ENCODE data around the genes SLC37A1, PDE9A and U2AF1.

DNA sequence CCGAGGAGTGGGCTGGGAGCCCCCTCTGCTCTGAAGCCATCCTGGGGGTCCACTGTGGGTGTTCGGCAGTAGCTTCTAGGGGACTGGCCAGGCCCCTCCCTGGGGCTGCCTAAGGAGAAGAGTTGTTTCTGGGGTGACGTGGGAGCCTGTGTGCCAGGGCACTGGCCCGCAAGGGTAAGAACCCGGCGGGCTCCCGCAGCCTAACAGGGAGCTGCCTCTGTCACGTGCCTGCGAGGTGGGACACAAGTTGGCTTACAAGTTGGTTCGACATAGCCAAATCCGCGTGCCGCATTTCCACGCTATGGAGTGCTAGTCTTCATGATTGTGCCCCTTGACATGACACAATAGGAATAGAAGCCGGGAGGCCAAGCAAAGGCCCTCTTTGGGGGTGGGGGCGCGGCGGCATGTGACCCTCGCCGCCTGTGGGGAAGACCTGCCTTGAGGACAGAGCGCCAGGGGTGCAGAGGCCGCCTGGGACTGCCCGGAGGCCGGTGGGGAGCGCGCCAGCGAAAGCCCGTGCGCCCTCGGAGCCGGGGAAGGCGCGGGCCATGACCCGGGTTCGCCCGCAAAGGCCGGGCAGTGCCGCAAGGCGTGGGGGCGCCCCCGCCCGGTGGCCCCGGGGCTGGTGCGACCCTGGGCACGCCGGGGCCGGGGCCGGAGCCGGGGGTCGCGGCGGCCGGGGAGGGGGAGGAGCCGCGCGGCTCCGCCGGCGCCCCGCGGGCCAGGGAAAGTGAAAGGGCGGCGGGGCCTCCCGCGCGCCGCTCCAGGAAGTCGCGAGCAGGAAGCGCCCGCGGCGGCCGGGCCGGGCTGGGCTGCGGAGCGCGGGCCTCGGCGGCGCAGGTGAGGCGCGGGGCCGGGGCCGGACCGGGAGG, at the start of gene SLC37A1:
Gene SLC37A1, plus strand, starts transcription at position 768 of the 872 bp plus-strand sequence.
- PRO-cap, result bidirectional peak, plus-strand start at position 768 of the sequence, minus-strand start at position 765 of the sequence
- RAMPAGE, long total RNA, 4 experiments, result start-site peak on the plus strand in 3 of 4 experiments, centred at positions 789 to 806 of the sequence, 16 to 34 reads per replicate

DNA sequence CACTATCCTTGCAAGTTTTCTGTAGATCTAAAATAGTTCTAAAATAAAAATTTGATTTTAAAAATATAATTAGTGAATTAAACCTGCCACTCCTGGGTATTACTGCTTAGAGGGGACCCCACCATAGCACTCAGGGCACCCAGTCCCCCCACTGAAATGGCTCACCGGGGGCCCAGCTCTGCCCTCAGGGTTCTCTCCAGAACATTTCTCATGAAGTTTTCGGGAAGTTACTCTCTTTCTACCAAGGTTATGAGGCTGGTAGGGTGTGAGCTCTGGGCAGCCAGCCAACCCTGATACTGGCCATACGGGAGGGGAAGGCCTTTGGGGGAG, 13.0 kb upstream of the PDE9A start:
- PRO-cap, result no peak
- RAMPAGE, long total RNA, 4 experiments, result no peak in any of the 4 experiments

- PRO-cap, result unidirectional peak, plus-strand start at chr21:42653779
- RAMPAGE, long total RNA, 4 experiments, result start-site peak on the plus strand in 1 of 4 experiments, at chr21:42653784-42653812 at its widest, 9 reads per replicate
Observed at GRCh38 chr21:42653325-42654104, at the start of gene PDE9A. Gene PDE9A, plus strand, starts transcription at chr21:42653621.

DNA sequence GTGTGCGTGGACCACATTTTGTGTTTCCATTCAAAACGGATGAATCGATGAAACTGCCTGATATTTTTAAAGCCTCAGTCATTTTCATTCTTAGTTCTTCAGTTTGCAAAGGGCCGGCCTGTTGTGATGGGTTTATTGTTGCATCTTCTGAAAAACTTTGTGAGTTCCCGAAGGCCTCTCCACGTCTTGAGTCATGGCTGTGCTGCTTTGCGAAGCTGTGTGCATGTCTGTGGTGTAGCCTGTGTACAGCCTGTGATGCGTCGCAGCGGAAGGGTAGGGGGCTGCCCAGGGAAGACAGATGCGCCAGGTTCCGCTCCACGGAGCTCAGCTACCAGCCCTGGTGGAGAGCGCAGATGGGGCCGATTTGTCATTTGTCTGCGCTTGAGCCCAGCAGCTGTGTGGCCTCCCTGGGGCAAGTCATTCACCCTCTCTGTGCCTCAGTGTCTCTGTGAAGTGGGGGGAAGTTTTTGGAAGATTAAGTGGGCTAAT, 8.2 kb downstream of the PDE9A start:
- PRO-cap, result no peak
- RAMPAGE, long total RNA, 4 experiments, result no peak in any of the 4 experiments

DNA sequence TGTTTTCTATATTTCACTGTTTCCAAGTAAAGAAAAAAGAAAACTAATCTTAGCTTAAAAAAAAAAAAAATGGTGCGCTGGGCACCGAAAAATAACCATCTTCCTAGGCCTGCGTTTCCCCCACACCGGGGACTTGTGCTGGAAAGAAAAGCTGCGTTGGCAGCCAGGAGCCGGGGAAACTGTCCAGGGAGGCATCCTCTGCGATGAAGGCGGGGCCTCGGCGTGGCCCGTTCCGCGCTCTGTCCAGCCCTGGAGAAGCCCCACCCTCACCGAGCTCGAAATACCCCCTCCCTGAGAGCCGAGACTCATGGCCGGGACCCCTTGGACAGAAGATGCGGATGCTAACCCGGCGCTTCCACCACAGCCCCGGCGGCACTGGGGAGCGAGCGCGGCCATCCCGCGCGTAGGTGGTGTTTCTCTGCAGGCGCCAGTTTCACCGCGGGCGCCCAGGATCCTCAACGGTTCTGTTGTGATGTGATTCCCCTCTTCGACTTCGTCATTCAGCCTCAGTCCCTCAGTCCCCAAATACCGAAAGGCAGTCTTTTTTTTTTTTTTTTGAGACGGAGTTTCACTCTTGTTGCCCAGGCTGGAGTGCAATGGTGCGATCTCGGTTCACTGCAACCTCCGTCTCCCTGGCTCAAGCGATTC, 31.6 kb downstream of the PDE9A start:
- PRO-cap, result no peak
- RAMPAGE, long total RNA, 4 experiments, result no peak in any of the 4 experiments

DNA sequence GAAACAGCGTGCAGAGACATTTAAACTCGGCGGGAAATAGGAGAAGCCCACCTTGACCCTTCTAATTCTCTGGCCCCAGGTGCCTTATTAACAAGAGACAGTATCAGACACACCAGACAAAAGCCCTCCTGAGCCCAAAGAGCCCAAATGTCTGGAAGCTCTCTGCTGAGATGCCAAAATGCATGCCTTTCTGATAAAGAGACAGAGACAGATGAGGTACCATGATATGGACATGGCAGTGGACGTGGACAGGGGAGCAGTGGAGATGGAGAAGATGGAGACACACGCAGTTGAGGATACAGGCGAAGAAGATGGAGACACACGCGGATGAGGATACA, 36.2 kb downstream of the PDE9A start:
- PRO-cap, result no peak
- RAMPAGE, long total RNA, 4 experiments, result no peak in any of the 4 experiments

DNA sequence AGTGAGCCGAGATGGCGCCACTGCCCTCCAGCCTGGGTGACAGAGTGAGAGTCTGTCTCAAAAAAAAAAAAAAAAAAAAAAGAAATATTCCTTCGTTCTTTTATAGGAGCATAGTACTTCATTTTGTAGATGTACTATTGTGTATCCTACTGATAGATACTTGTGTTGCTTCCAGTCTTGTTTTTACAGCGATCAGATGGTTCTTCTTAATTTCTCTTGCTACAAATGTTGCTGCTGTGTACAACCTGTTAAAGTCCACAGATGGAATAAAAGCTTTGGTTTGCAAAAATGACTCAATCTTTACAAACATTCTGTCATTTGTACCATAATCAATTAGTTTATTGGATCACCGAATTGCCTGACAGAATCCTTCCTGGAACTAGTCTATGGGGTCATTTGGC, 66.2 kb downstream of the PDE9A start:
- PRO-cap, result no peak
- RAMPAGE, long total RNA, 4 experiments, result no peak in any of the 4 experiments

GRCh38 chr21:42721210-42721568, 67.8 kb downstream of the PDE9A start:
- PRO-cap, result no peak
- RAMPAGE, long total RNA, 4 experiments, result no peak in any of the 4 experiments

- PRO-cap, result no peak
- RAMPAGE, long total RNA, 4 experiments, result no peak in any of the 4 experiments
Observed at GRCh38 chr21:42835700-42836405, 43.5 kb downstream of the WDR4 start.

DNA sequence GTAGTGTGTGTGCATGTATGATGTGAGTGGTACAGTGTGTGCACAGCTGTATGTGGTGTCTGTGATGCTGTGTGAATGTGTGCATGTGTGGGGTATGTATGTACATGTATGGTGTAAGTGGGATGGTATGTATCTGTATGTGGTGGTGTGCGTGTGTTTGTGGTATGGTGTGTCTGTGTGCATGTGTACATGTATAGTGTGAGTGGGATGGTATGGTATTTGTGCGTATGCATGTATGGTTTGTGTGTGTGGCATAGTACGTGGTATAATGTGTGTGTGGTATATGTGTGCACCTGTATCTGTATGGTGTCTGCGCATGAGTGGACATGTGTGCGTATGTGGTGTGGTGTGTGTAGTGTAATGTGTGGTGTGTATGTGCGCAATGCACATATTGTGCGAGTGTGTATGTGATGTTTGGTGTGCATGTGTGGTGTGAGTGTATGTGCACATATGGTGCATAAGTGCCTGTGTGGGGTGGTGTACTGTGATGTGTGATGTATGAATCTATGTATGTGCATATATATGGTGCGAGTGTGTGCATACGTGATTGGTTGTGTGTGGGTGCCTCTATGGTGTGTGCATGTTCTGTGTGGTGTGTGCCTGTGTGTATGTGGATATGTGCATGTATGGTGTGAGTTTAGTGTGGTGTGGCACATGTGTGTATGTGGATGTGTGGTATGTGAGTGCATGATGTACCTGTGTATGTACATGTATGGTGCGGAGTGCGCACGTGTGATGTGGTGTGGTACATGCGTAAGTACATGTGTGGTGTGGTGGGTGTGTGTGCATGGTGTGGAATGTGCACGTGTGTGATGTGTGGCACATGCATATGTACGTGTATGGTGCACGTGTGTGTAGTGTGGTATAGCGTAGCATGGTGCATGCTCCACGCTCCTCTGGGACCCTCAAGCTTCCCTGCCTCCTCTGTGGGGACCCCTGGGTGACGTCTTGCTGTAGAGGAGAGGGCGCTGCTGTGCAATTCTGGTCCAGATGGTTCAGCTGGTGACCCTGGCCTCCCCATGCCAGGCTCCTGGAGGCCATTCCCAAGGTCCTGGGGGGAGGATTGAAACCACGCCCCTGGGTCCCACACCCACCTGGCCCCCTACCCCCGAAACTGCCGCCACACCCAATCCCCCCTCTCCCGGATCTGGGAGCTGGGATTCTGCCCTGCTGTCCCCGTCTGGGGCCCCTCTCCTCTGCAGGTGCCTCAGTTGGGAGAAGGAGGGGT, 38.6 kb downstream of the WDR4 start:
- PRO-cap, result no peak
- RAMPAGE, long total RNA, 4 experiments, result no peak in any of the 4 experiments

- PRO-cap, result unidirectional peak, minus-strand start at chr21:42892869; bidirectional peak, plus-strand start at chr21:42893311, minus-strand start at chr21:42893068
- RAMPAGE, long total RNA, 4 experiments, result start-site peak on the minus strand in 3 of 4 experiments, at chr21:42893066-42893109 at its widest, 8 reads per replicate
Observed at GRCh38 chr21:42892635-42893166, 408 bp upstream of the NDUFV3 start.

GRCh38 chr21:42980991-42981689, 6.8 kb downstream of the PKNOX1 start:
- PRO-cap, result no peak
- RAMPAGE, long total RNA, 4 experiments, result no peak in any of the 4 experiments

DNA sequence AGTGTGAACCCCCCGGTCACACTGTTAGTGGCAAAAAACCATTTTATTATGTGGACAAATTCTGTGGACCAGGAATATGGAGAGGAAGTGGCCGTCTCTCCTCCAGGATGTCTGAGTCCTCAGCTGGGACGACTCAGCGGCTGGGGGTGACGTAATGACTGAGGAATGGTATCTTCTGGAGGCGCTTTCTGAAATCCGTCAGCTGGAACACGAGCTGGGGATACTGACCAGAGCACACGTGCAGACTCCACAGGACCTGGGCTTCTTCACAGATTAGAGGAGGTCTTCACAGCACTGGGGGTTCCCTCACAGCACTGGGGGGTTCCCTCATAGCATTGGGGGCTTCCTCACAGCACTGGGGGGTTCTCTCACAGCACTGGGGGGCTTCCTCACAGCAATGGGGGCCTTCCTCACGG, 18.1 kb downstream of the PKNOX1 start:
- PRO-cap, result no peak
- RAMPAGE, long total RNA, 4 experiments, result no peak in any of the 4 experiments

DNA sequence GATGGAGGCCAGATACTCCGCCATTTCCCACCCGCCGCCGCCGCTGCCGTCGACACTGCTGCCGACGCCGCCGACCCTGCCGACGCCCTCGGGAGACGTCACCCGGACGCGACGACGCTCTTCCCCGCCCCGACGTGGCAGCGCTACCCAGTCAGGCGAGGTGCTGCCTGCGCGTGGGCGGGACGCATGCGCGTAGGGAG, at the start of gene U2AF1:
Gene U2AF1, minus strand, starts transcription at position 100 of the 200 bp plus-strand sequence.
- PRO-cap, result unidirectional peak, minus-strand start at position 97 of the sequence
- RAMPAGE, long total RNA, 4 experiments, result start-site peak on the minus strand in 3 of 4 experiments, centred at position 100 of the sequence, 8 to 150 reads per replicate

GRCh38 chr21:43303976-43304175, 123.1 kb downstream of the SIK1 start:
- PRO-cap, result no peak
- RAMPAGE, long total RNA, 4 experiments, result no peak in any of the 4 experiments

GRCh38 chr21:43311175-43311888, 115.6 kb downstream of the SIK1 start:
- PRO-cap, result bidirectional peak, plus-strand start at chr21:43311457, minus-strand start at chr21:43311216; unidirectional peak, plus-strand start at chr21:43311572
- RAMPAGE, long total RNA, 4 experiments, result no peak in any of the 4 experiments

- PRO-cap, result no peak
- RAMPAGE, long total RNA, 4 experiments, result no peak in any of the 4 experiments
Observed at GRCh38 chr21:43312514-43313465, 114.1 kb downstream of the SIK1 start.

- PRO-cap, result no peak
- RAMPAGE, long total RNA, 4 experiments, result no peak in any of the 4 experiments
Observed at GRCh38 chr21:43585746-43586536, 21.0 kb downstream of the H2BC12L start.

DNA sequence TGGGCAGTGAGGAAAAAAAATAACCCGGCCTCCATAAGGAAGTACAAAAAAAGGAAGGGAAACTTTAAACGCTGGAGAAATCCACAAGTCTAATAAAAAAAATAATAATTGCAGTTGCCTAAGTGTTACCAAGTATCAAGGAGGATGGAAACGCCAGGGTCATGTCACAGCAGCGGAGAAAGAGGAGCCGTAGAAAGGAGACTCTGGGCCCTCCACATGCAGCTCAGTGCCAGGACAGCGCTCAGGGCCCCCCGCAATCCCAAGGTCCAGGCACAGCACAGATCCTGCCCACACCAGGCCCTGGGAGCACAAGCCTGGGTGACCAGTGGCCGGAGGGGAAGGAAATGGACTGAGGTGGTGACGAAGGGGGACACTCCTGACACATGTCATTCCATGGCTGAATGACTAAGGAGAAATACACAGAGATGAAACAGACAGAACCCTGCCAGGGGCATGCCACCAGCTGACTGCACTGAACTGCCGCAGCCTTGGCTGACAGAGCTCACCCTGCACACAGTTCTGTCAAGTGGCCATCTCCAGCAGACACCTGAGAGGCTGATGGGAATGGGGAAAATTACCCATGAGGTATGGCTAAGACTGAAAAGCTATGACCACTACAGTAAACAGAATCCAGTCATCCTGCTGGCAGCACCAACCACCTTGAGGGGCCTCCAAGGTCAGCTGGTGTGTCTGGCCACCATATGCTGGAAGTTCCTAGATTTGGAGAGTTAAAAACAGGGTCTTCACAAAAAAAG, 38.2 kb downstream of the H2BC12L start:
- PRO-cap, result no peak
- RAMPAGE, long total RNA, 4 experiments, result no peak in any of the 4 experiments

GRCh38 chr21:43646518-43646938, 12.8 kb downstream of the HSF2BP start:
- PRO-cap, result no peak
- RAMPAGE, long total RNA, 4 experiments, result no peak in any of the 4 experiments